Heart (tissue), 3 donors: ENCODE measurements around a stretch of chr17.

DNA sequence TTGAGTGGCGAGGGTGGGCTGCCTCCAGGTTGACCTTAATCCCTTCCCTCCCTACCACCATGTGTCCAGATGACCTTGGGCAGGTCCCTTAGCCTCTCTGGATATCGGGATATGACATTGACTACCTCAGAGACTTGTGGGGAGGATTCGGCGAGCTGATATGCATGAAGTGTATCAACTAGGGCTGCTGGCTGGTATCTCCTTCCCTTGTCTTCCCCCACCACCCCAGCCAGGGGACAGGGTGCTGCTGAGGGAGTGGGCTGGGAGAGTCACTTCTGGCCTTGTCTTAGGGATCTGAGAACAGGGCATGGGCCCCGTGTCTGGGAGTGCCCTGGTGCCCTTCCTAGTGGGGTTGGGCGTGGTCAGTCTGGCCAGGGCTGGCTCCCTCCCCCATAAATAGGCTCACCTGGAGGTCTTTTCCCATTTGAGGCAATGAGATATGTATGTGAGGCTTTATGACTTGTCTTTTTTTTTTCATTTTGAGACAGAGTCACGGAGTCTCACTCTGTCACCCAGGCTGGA is 41.5 kb downstream of the LASP1 start:
- RAMPAGE, long total RNA, 2 experiments: no peak in any of the 2 experiments

DNA sequence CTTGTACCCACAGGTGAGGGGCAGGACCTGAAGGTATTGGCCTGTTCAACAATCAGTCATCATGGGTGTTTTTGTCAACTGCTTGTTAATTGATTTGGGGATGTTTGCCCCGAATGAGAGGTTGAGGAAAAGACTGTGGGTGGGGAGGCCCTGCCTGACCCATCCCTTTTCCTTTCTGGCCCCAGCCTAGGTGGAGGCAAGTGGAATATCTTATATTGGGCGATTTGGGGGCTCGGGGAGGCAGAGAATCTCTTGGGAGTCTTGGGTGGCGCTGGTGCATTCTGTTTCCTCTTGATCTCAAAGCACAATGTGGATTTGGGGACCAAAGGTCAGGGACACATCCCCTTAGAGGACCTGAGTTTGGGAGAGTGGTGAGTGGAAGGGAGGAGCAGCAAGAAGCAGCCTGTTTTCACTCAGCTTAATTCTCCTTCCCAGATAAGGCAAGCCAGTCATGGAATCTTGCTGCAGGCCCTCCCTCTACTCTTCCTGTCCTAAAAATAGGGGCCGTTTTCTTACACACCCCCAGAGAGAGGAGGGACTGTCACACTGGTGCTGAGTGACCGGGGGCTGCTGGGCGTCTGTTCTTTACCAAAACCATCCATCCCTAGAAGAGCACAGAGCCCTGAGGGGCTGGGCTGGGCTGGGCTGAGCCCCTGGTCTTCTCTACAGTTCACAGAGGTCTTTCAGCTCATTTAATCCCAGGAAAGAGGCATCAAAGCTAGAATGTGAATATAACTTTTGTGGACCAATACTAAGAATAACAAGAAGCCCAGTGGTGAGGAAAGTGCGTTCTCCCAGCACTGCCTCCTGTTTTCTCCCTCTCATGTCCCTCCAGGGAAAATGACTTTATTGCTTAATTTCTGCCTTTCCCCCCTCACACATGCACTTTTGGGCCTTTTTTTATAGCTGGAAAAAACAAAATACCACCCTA is 46.4 kb downstream of the FBXO47 start:
- RAMPAGE, long total RNA, 2 experiments: no peak in any of the 2 experiments

GRCh38 chr17:38921896-38922322 is 45.3 kb downstream of the FBXO47 start:
- RAMPAGE, long total RNA, 2 experiments: no peak in any of the 2 experiments

- RAMPAGE, long total RNA, 2 experiments: no peak in any of the 2 experiments
Measured at GRCh38 chr17:39046021-39046256, 78.7 kb upstream of the FBXO47 start.

DNA sequence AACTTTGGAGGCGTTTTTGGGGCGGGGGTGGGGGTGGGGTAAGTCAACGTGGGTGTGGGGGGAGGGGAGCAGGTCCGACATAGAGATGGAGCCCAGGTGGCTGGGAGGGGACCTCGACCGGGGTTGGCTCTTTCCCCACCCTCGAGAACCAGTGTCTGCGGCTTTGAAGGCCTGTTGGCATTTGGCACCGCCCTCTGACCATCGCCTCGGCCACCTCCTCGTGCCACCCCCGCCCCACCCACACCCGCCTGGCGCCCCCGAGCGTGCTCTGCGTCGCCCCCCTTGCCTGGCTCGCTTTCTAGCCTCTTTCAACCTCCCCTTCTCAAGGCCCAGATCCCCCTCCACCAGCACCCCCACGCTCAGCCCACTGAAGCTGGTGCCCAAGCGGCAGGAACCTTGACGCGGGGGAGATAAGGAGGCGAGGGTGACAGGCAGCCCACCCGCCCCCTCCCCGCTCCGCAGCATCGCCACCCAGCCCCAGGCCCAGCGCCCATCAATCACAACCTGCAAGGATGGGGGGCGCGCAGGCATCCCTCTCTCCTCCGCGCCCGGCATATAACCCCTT is 622 bp downstream of the CACNB1 start:
- RAMPAGE, long total RNA, 2 experiments: no peak in any of the 2 experiments

GRCh38 chr17:39462964-39463262 is 1.6 kb downstream of the CDK12 start:
- RAMPAGE, long total RNA, 2 experiments: no peak in any of the 2 experiments

DNA sequence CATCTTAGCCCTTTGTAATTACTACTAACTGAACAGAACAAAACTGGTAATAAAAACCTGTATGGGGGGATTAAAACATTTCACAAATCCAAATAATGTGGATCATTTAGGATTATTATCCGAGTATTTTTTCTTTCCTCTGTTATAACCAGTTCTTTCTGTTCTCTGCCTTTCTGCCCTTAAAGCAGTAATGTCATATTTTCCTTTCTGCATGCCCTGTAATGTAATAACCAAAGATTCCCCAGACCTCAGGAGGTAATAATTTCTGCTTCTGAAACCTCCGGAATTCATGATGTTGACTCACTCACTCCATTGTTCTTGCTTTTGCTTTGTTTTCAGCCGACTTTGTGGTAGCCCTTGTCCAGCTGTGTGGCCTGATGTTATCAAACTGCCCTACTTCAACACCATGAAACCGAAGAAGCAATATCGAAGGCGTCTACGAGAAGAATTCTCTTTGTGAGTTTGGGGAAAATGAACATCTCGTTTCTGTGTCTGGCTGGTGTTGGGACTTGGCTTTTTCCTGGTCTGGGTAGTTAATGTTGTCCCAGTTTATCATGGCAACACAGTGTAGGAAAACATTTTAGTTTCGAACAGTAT is 55.9 kb downstream of the CDK12 start:
- RAMPAGE, long total RNA, 2 experiments: no peak in any of the 2 experiments

DNA sequence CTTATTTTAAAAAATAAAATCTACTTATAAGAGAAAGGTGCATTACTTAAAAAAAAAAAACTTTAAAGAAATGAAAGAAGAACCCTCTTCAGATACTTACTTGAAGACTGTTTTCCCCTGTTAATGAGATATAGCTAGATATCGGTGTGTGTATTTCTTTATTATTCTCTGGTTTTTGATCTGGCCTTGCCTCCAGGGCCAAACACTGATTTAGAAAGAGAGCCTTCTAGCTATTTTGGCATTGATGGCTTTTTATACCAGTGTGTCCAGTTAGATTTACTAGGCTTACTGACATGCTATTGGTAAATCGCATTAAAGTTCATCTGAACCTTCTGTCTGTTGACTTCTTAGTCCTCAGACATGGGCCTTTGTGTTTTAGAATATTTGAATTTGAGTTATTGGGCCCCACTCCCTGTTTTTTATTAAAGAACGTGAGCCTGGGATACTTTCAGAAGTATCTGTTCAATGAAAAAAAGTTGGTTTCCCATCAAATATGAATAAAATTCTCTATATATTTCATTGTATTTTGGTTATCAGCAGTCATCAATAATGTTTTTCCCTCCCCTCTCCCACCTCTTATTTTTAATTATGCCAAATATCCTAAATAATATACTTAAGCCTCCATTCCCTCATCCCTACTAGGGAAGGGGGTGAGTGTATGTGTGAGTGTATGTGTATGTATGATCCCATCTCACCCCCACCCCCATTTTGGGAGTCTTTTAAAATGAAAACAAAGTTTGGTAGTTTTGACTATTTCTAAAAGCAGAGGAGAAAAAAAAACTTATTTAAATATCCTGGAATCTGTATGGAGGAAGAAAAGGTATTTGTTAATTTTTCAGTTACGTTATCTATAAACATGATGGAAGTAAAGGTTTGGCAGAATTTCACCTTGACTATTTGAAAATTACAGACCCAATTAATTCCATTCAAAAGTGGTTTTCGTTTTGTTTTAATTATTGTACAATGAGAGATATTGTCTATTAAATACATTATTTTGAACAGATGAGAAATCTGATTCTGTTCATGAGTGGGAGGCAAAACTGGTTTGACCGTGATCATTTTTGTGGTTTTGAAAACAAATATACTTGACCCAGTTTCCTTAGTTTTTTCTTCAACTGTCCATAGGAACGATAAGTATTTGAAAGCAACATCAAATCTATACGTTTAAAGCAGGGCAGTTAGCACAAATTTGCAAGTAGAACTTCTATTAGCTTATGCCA is 72.2 kb downstream of the CDK12 start:
- RAMPAGE, long total RNA, 2 experiments: no peak in any of the 2 experiments

DNA sequence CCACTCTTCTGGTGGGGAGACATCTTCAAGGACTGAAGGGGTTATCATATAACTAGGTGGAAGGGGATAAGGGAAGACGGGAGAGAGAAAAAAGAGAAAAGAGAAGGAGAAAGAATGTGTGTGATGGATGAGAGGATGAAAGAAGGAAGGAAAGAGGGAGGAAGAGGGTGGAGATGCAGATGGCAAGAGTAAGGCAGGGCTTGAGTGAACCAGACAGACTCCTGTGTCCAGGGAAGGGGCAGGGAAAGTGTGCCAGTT is 14.6 kb downstream of the NEUROD2 start:
- RAMPAGE, long total RNA, 2 experiments: no peak in any of the 2 experiments

- RAMPAGE, long total RNA, 2 experiments: no peak in any of the 2 experiments
Measured at GRCh38 chr17:39593994-39594337, 13.8 kb downstream of the NEUROD2 start.

- RAMPAGE, long total RNA, 2 experiments: no peak in any of the 2 experiments
Measured at GRCh38 chr17:39627935-39628973, 1.5 kb downstream of the PPP1R1B start.

- RAMPAGE, long total RNA, 2 experiments: no peak in any of the 2 experiments
Measured at GRCh38 chr17:39631990-39633077, 4.6 kb upstream of the STARD3 start.

DNA sequence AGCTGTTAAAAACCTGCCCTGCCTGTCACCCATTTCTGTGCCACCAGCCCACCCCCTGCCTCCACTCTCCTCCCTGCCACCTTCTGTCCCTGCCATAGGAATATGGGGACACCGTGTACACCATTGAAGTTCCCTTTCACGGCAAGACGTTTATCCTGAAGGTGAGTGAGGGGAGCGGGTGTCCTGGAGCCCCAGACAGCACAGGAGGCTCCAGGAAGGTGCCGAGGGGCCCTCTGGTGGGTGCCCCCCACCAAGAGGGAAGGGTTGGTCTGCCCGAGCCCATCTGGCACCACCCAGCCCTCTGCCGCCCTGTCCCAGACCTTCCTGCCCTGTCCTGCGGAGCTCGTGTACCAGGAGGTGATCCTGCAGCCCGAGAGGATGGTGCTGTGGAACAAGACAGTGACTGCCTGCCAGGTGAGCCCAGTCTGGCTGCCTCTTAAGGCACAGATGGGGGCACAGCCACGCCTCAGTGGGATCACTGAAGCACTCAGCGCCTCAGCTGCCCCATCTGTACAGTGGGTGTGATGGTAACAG is 5.0 kb upstream of the TCAP start:
- RAMPAGE, long total RNA, 2 experiments: no peak in any of the 2 experiments

- RAMPAGE, long total RNA, 2 experiments: no peak in any of the 2 experiments
Measured at GRCh38 chr17:39728894-39729764, 1.2 kb downstream of the MIEN1 start.

GRCh38 chr17:39757779-39758850 is 20.4 kb downstream of the GRB7 start:
- RAMPAGE, long total RNA, 2 experiments: no peak in any of the 2 experiments

GRCh38 chr17:39866994-39867495 is 957 bp upstream of the ZPBP2 start:
- RAMPAGE, long total RNA, 2 experiments: no peak in any of the 2 experiments

DNA sequence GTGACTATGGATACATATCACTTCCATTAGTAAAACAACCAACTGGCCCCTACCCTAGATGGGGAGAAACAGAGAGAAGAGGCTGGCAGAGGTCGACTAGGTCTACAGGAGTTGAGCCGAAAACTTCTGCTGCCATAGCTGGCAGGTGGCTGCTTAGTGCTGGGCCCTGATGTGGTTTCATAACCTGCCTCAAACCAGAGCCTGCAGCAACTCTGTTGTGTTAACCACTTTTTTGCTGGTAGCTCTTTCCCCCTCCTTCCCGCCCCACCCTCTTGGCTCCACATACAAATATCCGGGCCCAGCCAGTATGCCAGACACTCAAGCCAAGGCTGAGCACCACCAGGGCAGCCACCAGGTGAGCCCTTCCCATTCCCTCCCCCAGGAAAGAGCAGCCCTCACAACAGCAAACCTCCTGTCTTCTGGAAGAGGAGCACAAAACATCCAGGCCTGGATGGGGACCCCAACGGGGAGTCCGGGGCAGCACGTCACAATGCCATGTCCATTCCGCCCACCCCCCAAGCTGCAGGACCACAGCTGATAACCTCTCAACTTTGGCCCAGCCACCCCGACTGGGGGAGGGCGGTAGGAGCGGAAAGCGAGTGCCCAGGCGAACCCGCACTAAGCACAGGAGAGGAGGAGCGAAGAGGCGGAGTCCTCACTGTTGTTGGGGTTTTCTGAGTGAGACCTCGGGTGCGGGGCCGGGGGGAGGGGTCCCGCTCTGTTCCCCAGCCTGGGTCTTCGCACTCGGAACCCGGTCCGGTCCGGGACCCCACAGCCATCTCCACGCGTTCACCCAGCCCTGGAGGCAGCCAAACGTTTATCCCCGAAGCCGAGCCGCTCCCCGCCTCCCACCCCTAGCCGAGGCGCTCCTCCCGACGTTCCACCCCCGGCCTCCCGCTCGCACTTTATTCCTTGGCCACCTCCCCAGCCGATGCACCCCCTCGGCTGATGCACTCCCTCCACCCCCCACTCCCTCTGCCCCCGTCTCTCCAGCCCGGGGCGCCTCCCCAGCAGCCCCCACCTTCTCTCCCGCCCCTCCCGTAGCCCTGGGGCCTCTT is 664 bp downstream of the ORMDL3 start:
- RAMPAGE, long total RNA, 2 experiments: no peak in any of the 2 experiments

DNA sequence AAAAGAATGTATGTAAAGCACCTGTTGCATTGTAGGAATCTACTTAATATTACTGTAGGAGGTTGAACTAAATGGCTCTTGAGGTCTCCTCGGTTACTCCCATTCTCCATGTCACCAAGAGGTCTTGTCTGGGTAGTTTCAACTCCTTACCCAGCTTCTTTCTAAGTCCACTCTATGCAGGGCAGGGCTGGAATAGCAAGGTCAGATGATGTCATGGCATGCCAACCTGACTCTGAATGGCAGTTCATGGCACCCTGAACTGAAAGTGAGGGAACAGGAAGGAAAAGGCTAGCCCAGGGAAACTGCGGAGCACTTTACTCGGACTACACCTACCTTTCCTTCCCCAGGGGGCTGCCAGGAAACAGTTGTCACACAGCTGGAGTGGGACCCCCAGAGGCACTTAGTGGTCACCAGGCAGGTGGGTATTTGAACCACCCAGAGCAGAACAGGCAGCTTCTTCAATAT is 973 bp downstream of the LRRC3C start:
- RAMPAGE, long total RNA, 2 experiments: no peak in any of the 2 experiments

- RAMPAGE, long total RNA, 2 experiments: no peak in any of the 2 experiments
Measured at GRCh38 chr17:39948477-39948838, 14.3 kb upstream of the GSDMA start.

DNA sequence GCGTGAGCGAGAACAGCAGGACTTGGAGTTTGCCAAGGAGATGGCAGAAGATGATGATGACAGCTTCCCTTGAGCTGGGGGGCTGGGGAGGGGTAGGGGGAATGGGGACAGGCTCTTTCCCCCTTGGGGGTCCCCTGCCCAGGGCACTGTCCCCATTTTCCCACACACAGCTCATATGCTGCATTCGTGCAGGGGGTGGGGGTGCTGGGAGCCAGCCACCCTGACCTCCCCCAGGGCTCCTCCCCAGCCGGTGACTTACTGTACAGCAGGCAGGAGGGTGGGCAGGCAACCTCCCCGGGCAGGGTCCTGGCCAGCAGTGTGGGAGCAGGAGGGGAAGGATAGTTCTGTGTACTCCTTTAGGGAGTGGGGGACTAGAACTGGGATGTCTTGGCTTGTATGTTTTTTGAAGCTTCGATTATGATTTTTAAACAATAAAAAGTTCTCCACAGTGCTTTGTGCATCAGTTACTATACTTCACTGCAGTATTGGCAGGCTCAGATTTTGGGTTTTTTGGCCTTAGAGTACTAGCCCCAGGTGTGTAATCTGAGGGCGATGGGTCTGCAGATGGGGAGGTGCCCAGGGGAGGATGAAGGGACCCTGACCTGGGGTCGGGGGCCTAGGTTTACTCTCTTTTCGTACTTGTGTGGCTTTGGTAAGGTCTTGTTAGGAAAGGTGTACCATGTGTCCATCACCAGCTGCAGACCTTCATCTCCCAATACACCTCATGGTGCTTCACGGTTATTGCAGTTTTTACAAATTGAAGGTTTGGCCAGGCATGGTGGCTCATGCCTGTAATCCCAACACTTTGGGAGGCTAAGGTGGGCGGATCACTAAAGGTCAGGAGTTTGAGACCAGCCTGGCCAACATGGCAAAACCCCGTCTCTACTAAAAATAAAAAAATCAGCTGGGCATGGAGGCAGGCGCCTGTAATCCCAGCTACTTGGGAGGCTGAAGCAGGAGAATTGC is 17.2 kb downstream of the PSMD3 start:
- RAMPAGE, long total RNA, 2 experiments: no peak in any of the 2 experiments